Foreskin keratinocyte (primary cell): ENCODE data around the genes CHCT1 and BCAS3.

DNA sequence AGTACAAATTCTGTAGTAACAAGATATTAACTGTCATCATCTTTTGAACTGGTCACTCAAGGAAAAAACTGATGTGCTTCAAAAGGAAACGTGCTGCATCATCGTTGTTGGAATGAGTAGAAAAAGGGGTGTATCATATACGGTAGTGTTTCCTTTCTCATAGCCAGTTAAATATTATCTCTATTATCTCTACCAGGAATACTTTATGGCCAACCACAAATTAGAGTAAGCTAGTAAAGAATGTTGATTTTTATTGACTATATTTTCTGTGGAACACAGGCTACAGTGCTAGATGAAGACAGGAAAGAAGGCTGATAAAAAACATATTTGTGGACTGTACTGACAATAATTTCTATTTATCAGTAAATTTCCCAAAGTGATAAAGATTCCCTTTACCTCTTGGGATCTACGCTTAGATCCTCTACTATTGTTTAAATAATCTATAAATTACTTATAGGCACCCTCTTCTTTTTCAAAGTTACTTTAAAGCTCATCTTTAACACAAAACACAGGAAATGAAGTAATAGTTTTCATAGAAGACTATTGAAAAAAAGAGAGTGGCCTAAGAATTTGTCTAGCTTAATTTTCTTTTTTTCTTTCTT lies 37.7 kb downstream of the CA4 start:
- RAMPAGE, total RNA = no peak

GRCh38 chr17:60422234-60422734 lies at the start of gene CHCT1:
Gene CHCT1 (plus strand): TSS chr17:60422489.
- RAMPAGE, total RNA = no peak

GRCh38 chr17:60524657-60525272 lies 1.3 kb downstream of the APPBP2 start:
- RAMPAGE, total RNA = no peak

- RAMPAGE, total RNA = no peak
Observed at GRCh38 chr17:60625835-60626034, 25.7 kb downstream of the PPM1D start.

GRCh38 chr17:60677130-60678444 lies at the start of gene BCAS3:
Gene BCAS3 (plus strand): TSS chr17:60677851.
- RAMPAGE, total RNA = start-site peak on the plus strand at chr17:60677811-60677895, 7 and 18 reads in 2 replicates

DNA sequence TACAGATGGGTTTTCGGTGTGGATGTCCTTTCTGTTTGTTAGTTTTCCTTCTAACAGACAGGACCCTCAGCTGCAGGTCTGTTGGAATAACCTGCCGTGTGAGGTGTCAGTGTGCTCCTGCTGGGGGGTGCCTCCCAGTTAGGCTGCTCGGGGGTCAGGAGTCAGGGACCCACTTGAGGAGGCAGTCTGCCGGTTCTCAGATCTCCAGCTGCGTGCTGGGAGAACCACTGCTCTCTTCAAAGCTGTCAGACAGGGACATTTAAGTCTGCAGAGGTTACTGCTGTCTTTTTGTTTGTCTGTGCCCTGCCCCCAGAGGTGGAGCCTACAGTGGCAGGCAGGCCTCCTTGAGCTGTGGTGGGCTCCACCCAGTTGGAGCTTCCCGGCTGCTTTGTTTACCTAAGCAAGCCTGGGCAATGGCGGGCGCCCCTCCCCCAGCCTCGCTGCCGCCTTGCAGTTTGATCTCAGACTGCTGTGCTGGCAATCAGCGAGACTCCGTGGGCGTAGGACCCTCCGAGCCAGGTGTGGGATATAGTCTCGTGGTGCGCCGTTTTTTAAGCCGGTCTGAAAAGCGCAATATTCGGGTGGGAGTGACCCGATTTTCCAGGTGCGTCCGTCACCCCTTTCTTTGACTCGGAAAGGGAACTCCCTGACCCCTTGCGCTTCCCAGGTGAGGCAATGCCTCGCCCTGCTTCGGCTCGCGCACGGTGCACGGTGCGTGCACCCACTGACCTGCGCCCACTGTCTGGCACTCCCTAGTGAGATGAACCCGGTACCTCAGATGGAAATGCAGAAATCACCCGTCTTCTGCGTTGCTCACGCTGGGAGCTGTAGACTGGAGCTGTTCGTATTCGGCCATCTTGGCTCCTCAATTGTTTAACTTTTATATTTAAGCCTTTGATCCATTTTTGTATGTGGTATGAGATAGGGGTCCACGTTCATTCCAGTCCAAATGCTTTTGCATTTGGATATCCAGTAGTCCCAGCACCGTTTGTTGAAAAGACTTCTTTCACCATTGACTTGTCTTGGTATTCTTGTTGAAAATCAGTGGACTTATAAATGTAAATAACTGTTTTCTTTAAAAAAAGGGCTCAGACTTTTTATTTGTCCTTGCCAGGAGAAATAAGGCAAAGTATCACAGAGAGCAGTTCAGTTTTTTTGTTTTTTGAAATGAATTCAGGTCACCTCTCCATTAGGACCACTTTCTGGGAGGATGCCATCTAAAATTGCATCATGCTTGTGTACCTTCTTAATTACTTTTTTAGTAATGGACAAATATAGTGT lies 209.4 kb downstream of the BCAS3 start:
- RAMPAGE, total RNA = no peak

GRCh38 chr17:61199941-61200623 lies 199.6 kb upstream of the TBX2 start:
- RAMPAGE, total RNA = no peak

GRCh38 chr17:61200816-61201428 lies 198.7 kb upstream of the TBX2 start:
- RAMPAGE, total RNA = no peak

GRCh38 chr17:61218337-61218864 lies 181.2 kb upstream of the TBX2 start:
- RAMPAGE, total RNA = no peak

GRCh38 chr17:61335879-61336382 lies 63.7 kb upstream of the TBX2 start:
- RAMPAGE, total RNA = no peak

GRCh38 chr17:61403211-61403799 lies 3.7 kb downstream of the TBX2 start:
- RAMPAGE, total RNA = no peak

GRCh38 chr17:61410863-61411711 lies 11.4 kb downstream of the TBX2 start:
- RAMPAGE, total RNA = no peak

DNA sequence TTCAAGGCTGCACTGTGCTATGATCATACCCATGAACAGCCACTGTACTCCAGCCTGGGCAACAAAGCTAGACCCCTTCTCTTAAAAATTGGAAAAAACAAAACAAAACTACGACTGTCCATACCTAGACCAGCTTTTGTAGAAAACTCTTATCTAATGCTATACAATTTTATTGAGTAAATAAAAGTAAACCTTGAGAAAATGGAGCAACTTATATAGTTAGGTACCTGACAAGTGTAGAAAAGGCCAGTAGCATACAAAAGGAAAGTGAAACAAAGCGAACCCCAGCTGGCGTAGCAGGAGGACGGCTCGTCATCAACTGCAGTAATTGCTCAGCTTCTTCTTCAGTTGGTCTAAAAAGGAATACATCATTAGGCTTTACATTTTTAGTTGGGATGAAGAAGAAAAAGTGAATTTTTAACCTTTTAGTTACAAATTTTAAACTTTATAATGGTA lies 23.5 kb downstream of the INTS2 start:
- RAMPAGE, total RNA = no peak

DNA sequence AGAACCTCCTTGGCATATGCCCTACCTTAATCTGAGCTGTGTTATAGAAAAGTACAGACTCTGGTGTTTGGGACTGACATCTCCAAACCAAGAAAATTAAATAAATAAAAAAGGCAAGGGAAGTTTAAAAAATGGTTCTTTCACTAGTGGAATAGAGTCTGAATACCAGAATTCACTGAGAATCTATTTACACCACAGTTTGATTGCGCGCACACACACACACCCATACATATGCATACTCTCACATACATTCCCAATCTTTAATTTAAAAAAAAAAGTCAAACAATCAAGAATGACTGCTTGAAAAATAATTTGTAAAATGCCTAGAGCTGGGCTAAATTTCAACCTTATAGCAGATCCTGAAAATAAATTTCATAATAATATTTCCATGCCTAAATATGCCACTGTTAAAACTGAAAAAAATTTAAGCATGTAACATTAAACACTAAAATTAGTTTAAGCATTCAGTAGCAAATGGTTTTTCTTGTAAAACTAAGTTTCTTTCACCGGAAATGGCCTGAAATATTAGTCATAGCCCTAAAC lies 17.3 kb upstream of the INTS2 start:
- RAMPAGE, total RNA = no peak

DNA sequence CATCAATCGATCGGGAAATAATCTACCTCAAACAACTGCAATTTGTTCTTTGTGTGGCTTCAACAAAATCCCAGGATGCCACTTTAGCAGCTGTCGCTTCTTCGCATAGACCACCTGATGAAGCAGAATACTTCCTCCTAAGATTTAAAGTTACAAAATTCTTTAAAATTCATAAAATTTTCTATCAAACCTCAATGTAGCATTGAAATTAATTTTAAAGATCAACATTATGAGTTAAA lies 35.6 kb downstream of the MED13 start:
- RAMPAGE, total RNA = no peak

DNA sequence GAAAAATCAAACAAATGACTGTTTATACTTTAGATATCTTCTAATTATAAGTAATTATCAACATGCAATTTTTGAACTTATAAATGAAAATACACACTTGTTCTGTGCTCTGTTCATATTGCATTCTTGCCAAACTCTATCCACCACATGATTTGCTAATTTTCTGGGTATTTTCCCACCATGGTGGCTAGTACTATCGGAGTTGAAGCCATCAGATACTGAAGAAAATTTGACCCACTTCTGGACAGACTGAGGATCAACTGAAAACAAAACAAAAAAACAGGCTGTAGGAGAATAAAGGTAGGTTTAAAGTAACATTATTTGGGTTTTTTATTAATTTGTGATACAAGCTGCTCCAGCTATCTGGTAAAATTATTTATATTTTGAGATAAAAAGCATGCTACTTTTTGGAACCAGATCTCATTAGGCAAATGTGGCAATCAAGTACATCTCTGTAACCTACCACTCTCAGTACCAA lies 35.3 kb downstream of the MED13 start:
- RAMPAGE, total RNA = no peak

DNA sequence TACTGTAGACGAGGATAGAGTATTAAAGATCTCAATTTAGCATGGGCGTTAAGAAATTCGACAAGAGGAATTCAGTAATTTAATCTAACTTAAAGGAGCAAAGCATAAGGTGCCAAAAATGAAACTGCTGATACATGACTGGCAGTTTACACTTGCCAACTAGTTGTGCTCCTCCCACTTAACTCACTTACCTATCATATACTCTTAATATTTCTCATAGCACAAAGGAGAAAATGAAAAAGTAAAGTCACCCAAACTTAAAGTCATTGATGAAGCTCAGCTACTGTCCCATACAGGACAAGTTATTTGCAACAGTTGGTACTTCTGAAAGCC lies 1.1 kb downstream of the MED13 start:
- RAMPAGE, total RNA = no peak

DNA sequence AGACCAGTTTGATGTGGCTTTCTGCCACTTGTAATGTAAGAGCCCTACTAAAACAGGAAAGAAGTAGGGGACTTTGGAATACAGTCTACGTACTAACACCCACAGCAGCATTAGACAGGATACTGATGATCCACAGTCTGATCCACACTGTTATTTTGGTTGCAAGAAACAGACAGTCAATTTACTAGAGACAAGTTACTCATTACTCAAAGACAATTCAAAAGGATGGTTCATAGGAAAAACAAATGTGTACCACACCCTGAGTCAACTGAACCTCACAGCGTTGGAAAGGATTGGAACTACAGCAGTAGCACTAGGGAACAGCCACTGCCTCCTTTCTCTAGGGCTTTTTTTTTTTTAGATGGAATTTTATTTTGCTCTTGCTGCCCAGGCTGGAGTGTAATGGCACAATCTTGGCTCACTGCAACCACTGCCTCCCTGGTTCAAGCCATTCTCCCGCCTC lies 46.0 kb upstream of the MED13 start:
- RAMPAGE, total RNA = no peak

GRCh38 chr17:62458522-62458886 lies 20.1 kb upstream of the TLK2 start:
- RAMPAGE, total RNA = no peak

GRCh38 chr17:62477797-62478791 lies 531 bp upstream of the TLK2 start:
- RAMPAGE, total RNA = no peak